Smooth muscle cell (in vitro differentiated cells): ENCODE measurements around a stretch of chr16.

GRCh38 chr16:85187050-85187421 lies 74.8 kb upstream of the CIBAR2 start:
- RAMPAGE, long total RNA = no peak

- RAMPAGE, long total RNA = no peak
Observed at GRCh38 chr16:85279698-85280337, 167.5 kb upstream of the CIBAR2 start.

GRCh38 chr16:85285816-85286500 lies 173.7 kb upstream of the CIBAR2 start:
- RAMPAGE, long total RNA = no peak

GRCh38 chr16:85309584-85309809 lies 197.2 kb upstream of the CIBAR2 start:
- RAMPAGE, long total RNA = no peak

GRCh38 chr16:85311849-85312048 lies 199.5 kb upstream of the CIBAR2 start:
- RAMPAGE, long total RNA = no peak

- RAMPAGE, long total RNA = no peak
Observed at GRCh38 chr16:85313632-85314137, 201.4 kb upstream of the CIBAR2 start.

DNA sequence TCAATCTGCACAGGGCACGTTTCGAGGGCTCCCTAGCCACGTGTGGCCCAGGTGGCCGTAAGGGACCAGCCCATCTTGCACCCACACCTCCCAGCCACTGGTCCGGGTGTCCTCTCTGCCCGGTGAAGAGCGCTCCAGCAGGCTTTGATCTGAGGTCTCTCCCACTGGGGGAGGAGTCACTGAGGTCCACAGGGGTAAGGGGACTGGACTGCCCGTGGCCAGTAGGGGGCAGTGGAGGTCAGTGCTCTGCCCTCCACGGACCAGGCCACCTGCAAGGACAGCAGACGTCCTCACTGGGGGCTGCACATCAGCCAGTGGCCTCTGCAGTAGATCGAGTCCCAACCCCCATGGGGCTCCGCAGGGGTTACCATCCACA lies 204.1 kb upstream of the CIBAR2 start:
- RAMPAGE, long total RNA = no peak

DNA sequence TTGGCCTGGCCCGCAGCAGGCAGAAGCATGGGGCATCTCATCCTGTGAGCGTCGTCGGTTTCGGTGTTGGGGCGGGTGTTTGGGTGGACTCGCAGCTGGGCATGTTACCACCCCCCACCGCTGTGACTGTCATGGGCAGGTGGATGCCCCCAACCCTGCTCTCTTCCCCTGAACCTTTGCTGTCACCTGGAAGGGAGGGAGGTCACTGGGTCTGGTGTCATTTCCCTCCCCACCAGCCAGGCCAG lies 226.6 kb upstream of the CIBAR2 start:
- RAMPAGE, long total RNA = no peak

GRCh38 chr16:85425153-85425649 lies 187.9 kb upstream of the GSE1 start:
- RAMPAGE, long total RNA = no peak

GRCh38 chr16:85523962-85524840 lies 88.9 kb upstream of the GSE1 start:
- RAMPAGE, long total RNA = no peak

GRCh38 chr16:85561177-85561625 lies 51.9 kb upstream of the GSE1 start:
- RAMPAGE, long total RNA = no peak

GRCh38 chr16:85589598-85590032 lies 23.5 kb upstream of the GSE1 start:
- RAMPAGE, long total RNA = no peak

- RAMPAGE, long total RNA = no peak
Observed at GRCh38 chr16:85599052-85599990, 13.8 kb upstream of the GSE1 start.

DNA sequence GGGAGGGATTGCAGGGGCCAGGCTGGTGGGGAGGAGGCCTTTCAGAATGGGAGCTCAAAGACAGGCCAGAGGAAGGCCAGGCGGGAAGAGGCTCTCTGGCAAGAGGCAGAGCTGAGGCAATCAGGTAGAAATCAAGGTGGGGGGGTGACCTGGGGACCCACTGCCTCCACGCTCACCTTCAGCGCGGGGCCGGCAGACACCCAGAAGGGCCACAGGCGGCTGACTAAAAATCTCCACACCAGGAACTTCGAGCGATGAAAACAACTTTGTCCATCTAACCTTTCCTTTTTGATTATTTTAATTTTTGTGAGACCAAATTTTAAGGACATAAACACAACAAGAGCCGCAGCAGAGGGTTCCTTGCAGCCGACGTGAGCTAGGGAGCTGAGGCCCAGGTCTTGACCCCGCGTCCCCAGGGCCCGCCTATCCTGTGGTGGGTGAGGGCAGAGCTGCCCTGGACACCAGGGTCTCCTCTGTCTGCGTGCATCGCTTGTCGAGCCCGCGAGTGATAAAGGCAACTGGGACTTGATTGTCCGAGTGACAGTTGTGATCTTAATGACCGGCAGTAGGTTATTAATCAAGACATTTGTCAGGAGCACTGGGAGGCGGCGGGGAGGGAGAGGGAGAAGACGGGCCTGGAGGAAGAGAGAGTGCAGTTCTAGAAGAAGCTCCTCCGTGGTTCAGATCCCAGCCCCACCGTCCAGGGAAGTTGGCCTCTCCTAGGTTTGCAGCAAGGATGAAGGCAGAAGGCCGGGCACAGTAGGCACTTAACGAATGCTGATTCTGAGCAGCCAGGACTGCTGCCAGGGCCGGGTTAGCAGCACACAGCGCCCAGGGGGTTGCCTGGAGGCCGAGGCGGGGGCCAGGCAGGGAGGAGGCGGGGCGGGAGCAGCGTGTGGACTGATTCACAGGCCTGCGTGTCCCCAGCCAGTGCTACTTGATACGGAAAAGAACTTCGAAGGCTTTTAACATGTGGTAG lies 11.4 kb upstream of the GSE1 start:
- RAMPAGE, long total RNA = no peak

DNA sequence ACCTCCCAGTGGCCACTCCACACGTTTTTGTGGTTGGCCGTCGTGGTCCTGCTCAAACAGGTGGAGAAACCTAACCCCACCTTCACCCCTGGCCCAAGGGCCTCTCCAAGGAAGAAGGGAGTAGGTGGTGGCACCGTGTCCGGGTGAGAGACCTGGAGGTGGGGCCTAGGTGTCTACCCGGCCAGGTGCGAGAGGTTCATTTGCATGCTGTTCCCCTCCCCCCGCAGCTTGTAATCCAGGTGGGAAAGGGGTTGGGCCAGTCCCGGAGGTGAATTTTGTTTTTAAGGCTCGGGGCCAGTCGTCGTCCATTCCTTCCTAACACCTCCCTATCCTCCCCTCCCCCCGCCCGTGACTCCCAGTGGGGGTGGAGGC lies 2.2 kb upstream of the GSE1 start:
- RAMPAGE, long total RNA = no peak

DNA sequence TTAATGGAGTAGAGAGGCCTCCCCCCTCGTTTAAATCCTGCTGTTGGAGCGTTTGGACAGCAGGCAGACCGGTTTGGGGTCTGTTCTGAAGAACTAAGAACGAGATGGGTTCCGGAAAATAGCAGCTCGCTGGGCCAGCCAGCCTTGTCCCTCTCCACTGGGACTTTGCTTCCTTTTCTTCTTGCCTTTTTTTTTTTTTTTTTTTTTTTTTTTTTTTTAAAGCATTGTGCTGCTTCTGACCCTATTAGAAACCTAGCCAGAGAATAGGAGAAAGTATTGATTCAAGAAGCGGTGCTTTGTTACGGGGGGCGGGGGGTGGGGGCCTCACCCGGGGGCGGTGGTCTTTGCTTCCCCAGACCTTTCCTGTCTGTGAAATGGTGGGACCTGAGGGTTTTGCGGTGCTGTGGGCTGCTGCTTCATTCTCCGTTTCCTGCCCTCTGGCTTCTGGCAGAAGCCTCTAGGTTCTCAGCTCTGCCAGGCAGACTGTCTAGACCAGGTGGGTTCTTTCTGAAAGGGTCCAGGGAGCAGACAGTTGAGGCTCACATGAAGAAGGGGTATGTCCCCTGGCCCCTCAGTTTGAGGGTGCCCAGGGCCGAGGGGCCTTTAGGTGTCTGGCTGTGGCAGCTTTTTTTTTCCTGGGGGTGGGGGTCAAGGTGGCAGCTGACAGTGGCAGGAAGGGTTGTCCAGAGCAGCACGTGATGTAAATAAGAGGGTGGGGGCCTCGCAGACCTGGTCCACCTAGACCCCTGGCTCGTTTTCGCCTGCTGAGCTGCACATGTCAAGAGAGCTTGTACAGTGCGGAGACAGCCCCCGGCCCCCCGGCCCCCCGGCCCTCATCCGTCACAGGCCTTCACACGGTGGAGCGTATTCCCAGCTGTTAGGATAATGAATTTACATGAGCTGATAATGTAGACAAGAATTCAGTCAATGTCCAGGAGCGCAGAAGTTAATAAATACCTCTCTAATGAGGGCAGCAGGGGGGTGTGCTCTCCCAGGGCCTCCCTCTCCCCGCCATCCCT lies 14.0 kb downstream of the GSE1 start:
- RAMPAGE, long total RNA = no peak

DNA sequence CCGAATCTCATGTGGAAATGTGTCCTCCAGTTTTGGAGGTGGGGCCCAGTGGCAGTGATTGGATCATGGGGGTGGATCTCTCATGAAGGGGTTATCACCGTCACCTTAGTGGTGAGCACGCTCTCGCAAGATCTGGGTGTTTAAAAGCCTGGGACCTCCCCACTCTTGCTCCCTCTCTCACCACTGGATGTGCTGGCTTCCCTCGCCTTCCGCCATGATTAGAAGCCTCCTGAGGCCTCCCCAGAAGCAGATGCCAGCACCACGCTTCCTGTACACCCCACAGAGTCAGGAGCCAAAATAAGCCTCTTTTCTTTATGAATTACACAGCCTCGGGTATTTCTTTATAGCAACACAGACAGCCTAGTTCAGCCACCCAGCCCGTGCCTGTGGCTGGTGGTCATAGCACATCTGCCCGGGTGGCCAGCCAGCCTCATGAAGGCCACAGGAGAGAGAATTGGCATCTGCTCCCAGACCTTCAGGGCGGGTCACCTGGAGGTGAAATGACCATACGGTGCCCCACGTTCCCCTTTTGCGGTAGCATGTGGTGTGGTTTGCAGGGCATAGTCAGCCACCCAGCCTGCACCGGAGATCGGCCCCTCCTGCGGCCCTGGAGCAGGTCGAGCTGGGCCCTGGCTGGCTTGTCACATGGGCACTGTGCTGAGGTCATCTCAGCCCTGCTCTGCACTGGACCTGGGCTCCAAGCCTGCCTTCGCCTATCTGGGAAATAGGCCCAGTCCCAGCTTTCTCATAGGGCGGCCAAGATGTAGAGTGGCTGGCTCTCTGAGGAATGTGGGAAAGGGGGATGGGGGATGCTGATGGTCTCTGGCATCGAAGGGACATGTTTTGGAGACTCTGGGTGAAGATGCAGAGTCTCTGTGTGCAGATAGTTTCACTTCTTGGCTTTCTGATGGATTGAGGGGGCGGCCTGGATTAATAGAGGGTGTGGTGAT lies 16.1 kb downstream of the GSE1 start:
- RAMPAGE, long total RNA = no peak

DNA sequence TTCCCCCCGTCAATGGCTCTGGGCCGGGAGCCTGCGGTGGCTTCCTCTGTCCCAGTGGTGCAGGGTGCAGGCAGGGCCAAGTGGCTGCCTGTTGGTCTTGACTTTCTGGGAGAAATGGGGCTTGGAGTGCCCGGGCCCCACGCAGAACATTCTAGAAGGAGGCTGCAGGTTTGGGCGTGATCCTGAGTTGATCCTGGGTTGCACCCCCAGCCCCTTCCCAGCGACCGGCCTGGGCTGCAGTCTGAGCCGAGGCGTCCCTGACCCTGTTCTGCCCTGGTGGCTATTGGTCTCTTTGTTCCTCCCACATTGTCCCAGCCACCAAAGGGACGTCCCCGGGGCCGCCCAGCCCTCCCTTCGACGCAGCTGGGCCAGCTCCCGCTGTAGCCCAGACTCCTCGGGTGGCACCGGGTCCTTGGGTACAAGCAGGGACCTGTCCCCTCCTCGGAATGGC lies 25.8 kb downstream of the GSE1 start:
- RAMPAGE, long total RNA = no peak

- RAMPAGE, long total RNA = no peak
Observed at GRCh38 chr16:85661891-85662458, 26.8 kb downstream of the GINS2 start.

DNA sequence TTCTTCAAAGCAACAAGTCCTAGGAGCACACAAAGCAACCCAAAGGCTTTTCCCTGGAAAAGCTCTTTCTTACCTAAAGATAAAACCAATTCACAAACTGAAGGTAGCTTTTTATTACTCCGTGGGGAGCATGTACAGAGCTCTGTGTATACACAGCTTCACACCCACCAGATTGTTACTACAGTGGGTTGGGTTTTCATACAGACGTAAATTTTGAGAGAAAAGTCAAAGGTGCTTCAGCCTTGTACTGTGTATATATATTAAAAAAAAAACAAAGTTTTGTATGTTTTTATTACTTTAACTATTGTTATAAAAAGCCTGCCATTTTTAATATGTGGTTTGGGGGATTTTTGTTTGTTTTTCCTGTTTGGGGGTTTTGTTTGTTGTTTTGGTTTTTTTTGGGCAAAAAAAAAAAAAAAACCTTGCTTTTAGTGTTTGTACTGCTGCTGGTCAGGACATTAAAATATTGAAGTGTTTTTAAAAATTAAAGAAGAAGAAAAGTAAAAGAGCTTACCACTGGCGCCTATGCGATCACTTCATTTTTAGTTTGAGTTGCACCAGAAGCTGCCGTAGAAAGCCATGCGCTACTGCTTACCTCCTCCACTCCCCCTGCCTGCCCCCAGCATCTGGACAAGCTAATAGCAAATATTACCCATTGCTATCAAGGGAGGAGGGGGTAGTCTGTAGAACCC lies 15.5 kb downstream of the GINS2 start:
- RAMPAGE, long total RNA = no peak